Colon Carcinoma Metastatic in the Brain (tissue), 2 donors: ENCODE data around the genes IGSF9B, NCAPD3 and THYN1.

GRCh38 chr11:130135453-130135757, 24.2 kb upstream of the ST14 start:
- PRO-cap, 2 experiments: no peak in any of the 2 experiments

GRCh38 chr11:130160763-130161219, 1.2 kb downstream of the ST14 start:
- PRO-cap, 2 experiments: peak in 2 of 2 experiments; most common minus-strand start chr11:130161006 (in 2)

DNA sequence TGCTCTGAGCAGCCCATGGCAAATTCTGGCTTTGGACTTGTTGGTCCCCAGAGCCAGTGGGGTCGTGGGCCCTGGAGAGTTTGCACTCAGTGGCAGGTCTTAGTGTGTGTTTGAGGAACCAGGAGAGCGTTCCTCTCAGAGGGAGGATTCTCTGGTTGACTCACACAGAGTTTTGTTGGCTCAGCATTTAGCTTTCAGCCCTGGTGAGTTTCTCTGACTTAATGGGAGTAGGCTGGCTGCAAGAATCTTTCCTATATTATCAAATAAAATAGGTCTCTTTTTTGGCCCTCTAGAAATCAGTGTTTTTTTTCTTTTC, 20.9 kb downstream of the ST14 start:
- PRO-cap, 2 experiments: no peak in any of the 2 experiments

DNA sequence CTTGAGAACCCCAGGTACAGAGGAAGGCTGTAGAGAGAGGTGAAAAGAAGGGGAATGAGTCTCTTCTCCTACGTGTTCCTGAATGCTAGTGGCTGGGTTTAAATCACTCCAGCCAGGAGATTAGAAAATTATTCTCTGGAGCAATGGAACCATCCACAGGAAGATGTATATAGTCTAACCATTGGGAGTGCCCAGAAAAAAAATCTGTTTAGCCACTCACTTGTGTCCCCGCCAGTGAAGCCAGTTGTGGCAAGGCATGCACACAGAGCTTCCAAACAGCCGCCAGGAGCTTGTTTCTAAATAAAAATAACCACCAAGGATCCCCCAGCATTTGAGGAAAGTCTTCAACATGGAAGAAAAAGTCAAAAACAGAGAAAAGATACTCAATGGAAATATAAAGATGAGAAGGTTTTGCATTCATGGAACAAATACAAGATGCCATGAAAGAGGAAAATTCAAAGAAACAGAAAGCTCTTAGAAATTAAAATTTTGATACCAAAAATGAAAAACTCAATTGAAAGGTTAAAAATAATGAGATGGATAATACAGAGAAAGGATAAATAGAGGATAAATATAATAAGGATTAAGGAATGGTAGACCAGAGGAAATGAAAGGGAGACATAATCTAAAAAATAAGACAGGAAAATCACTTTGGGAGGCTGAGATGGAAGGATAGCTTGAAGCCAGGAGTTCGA, 25.3 kb downstream of the ST14 start:
- PRO-cap, 2 experiments: no peak in any of the 2 experiments

GRCh38 chr11:130193974-130194400, 34.4 kb downstream of the ST14 start:
- PRO-cap, 2 experiments: no peak in any of the 2 experiments

DNA sequence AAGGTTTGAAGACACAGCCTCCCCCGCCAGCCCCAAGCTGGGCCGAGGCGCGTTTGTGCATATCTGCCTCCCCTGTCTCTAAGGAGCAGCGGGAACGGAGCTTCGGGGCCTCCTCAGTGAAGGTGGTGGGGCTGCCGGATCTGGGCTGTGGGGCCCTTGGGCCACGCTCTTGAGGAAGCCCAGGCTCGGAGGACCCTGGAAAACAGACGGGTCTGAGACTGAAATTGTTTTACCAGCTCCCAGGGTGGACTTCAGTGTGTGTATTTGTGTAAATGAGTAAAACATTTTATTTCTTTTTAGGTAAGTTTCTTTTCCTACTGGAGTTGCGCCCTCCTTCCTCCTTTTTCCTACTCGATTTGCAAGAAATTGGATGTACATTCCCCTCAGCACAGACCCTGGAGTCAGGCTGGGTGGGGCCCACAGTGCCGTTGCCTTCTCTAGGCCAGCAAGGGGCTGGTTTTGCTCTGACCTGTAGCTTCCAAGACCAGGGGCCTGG, 50.5 kb downstream of the ST14 start:
- PRO-cap, 2 experiments: no peak in any of the 2 experiments

DNA sequence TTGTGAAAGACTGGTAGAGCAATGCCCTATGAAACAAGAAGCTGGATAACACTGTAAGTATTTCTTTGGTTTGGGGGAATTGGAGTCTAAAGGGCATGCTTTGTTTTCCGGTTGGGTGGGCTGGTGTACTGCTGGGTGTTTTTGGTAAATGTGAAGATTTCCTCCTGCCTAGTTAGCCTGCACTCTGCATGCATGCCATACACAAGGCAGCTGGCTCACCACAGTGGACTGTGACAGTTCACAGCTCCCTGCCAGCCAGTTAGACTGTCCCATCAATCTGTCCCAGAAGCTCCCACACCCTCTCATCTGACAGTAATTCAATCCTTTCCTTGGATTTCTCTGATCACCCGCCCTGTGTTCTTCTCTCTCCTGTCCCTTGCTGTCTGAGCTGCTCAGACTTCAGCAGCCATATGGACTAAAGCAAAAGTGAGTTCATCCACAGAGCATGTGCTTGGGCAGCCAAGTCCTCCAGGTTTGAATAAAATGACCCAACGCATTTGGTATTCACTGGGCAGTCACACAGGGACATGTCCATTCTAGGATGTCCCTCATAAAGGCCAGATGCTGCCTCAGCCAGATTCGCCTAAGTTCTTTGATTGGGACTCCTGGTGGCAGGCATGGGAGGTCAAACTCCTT, 54.4 kb upstream of the ZBTB44 start:
- PRO-cap, 2 experiments: no peak in any of the 2 experiments

- PRO-cap, 2 experiments: no peak in any of the 2 experiments
Observed at GRCh38 chr11:130390395-130390892, 38.0 kb downstream of the ADAMTS8 start.

DNA sequence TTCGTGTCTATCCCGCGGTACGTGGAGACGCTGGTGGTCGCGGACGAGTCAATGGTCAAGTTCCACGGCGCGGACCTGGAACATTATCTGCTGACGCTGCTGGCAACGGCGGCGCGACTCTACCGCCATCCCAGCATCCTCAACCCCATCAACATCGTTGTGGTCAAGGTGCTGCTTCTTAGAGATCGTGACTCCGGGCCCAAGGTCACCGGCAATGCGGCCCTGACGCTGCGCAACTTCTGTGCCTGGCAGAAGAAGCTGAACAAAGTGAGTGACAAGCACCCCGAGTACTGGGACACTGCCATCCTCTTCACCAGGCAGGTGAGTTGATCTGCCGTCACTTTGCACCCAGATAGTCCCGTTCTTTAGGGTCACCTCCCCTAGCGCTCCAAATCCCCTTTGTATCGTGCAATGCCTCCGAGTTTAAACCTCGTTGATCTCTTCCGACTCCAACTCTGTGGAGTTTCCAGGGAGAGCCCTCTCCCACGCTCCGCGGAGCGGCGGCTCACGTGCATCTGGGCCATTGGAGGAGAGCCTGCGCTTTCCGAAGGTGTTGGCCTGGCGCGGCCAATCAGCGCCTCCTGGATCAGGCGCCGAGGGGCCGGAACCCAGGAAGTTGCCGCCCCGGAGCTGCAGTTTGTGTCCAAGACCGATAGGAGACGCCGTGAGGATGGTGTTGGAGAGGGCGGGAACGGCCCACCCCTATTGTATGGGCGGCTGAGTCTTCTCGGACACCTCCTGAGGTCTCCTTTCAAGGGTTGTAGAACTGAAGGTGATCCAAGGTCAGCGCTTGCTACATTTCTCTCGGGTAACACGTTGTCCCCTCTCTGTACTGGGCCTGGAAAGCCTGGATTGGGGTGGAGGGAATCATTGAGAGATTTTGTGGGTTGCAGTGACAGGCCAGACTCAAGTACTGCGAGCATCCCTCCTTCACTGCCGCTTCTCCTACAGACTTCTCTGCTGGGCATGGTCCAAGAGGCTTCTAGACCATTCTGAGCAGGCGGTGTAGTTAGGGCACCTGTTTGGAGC, 1.5 kb downstream of the ADAMTS15 start:
- PRO-cap, 2 experiments: peak in 1 of 2 experiments; most common minus-strand start position 457 of the sequence (in 1)

- PRO-cap, 2 experiments: no peak in any of the 2 experiments
Observed at GRCh38 chr11:130523547-130523982, 75.1 kb downstream of the ADAMTS15 start.

- PRO-cap, 2 experiments: no peak in any of the 2 experiments
Observed at GRCh38 chr11:130648402-130649011, 200.1 kb downstream of the ADAMTS15 start.

- PRO-cap, 2 experiments: no peak in any of the 2 experiments
Observed at GRCh38 chr11:130866222-130867058, 49.8 kb downstream of the SNX19 start.

GRCh38 chr11:131668709-131669340, 298.4 kb downstream of the NTM start:
- PRO-cap, 2 experiments: no peak in any of the 2 experiments

DNA sequence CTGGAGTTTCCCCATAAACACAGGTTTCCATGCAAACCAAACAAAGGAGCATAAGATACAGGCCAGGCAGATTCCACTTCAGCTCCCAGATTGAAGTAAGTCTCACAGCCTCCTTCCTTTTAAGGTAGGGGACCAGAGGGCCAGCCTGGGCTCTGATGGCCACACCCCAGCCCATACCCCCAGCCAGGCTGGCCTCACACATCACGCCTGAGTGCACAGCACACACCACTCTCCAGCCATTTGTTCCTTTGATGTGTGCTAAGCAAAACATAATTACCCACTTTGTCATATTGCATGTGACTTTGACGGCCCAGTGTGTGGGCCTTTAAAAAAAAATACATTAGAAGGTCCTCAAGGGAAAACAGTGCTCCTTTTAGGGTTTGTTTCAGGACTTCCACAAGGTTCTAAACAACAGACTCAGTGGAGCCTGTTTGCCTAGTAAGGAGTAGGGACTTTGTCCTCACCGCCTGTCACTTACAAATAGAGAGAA, 518.8 kb downstream of the NTM start:
- PRO-cap, 2 experiments: no peak in any of the 2 experiments

DNA sequence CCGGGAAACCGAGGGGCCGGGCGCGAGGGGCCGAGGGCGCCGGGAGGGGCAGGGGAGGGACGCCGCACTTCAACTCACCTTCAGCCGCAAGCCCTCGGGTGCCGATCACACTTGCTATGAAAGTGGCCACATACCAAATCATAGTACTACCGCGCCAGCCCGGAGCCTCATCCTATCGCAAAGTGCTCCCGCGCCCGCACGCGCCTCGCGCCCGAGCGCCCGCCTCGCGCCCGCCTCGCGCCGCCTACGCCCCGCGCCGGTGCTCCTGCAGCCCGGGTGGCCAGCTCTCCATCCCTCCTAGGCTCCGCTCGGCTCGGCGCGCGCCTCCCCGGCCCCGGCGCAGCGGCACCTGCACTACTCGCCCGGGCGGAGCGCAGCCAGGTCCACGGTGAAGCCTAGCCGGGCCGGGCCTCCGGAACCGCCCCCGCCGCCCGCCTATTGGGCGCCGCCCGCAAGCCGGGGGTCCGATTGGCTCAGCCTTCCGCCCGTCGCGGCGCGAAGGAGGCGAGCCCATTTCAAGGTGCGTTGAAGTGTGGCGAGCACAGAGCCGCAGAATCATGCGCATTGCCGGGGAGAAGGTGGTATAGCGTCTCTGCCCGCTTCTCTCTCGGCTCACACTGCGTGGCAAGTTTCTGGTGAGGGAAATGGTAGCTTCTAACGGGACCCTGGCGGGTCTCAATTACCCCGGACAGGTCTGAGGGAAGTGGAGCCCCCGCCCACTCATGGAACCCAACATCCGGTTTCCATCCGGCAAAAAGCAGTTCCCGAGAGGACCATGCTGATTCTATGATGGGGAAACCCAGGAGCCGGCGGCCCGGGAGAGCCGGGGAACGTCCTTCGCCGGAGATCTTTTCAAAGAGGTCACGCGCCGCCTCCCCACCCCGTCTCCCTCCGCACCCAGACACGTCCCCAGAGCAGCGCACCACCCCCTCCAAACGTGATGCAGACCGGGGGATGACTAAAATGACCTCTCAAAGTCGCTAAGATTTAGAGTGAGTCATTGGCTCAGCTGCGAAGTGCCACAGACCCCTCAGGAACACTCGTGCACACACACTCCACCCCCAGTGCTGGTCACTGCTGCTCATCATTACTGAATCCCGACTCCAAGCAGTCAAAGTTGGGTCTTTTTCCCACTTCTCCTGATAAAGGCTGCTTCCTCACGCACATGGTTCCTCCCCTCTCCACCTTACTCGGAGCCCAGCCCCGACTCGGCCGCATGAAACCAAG, at the start of gene IGSF9B:
IGSF9B (minus strand) TSS at position 356 of the 1,227 bp plus-strand sequence.
- PRO-cap, 2 experiments: peak in 2 of 2 experiments; most common plus-strand start position 528 of the sequence (in 1); most common minus-strand start position 351 of the sequence (in 1)

GRCh38 chr11:134154455-134155393, 69.0 kb downstream of the NCAPD3 start:
- PRO-cap, 2 experiments: no peak in any of the 2 experiments

DNA sequence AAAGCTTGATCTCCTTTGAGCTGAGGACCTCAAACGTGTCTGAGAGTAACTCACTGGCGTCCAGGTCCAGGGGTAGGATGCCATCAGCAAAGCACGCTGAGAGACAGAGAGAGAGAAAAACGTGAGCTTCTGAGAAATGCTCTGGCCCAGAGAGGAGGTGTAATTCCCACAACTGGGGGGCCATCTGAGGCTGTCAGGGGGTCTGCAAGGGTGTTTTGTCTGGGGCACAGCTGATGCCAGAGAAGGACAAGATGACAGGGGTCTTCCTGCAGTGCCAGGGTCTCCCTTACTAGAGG, 55.7 kb downstream of the NCAPD3 start:
- PRO-cap, 2 experiments: no peak in any of the 2 experiments

- PRO-cap, 2 experiments: no peak in any of the 2 experiments
Observed at GRCh38 chr11:134177892-134178377, 45.8 kb downstream of the NCAPD3 start.

DNA sequence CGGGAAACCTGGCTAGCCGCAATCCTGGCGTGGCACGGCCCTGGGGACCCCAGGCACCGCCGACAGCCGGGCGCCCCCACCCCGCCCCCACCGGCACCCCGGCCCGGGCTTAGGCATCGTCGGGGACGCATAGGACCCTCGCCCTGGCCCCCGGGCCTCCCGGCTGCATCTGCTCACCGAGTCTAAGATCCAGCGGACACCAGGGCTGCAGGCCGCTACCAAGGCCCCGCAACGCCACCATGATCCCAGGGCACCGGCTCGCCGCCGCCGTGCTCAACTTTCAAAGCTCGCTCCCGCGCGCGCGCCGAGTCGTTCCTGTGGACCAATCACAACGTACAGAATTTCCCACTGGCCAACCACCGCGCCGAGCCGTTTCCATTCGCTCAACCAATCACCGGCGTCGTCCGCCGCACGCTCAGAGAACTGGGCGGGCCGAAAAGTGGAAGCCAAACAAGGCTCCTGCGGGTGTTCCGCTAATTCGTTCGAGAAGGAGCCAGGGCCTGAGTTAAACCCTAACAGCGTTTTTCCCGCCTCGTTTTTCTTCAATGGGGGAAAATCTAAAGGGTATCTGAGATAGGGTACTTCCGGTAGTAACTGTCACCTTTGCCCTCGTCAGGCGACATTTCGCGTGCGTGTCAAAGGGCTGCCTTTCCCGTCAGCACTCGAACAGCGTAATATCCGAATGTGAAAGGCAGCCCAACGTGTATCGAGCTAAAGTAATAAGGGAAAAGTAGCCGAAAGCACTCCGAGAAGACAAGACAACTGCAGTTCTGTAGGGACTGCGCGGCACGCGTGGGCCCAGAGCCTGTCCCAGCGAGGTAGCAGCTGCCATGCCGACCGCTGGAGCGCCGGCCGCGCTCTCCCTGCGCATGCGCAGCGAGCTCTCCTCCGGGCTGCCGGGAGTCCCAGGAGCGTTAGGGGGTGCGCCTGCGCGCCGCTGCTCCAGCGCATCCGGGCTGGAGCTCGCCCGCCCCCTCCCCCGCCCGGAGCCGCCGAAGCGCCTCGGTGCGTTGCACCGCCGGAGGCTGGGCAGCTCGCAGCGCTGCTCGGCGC, at the start of gene NCAPD3:
NCAPD3 (minus strand) TSS at position 282 of the 1,053 bp plus-strand sequence.
- PRO-cap, 2 experiments: peak in 2 of 2 experiments; most common plus-strand start position 418 of the sequence (in 2); most common minus-strand start position 282 of the sequence (in 2)

GRCh38 chr11:134252567-134253691, at the start of gene THYN1:
Gene THYN1 (minus strand): TSS chr11:134253352.
- PRO-cap, 2 experiments: peak in 2 of 2 experiments; most common plus-strand start chr11:134253542 (in 1); most common minus-strand start chr11:134253316 (in 1)